Neutrophil (primary cell): ENCODE data around the gene HACD1.

- PRO-cap = no peak
These were observed at the start of gene HACD1 for GRCh38 chr10:17617178-17618258. HACD1 (minus strand) TSS chr10:17617374.

DNA sequence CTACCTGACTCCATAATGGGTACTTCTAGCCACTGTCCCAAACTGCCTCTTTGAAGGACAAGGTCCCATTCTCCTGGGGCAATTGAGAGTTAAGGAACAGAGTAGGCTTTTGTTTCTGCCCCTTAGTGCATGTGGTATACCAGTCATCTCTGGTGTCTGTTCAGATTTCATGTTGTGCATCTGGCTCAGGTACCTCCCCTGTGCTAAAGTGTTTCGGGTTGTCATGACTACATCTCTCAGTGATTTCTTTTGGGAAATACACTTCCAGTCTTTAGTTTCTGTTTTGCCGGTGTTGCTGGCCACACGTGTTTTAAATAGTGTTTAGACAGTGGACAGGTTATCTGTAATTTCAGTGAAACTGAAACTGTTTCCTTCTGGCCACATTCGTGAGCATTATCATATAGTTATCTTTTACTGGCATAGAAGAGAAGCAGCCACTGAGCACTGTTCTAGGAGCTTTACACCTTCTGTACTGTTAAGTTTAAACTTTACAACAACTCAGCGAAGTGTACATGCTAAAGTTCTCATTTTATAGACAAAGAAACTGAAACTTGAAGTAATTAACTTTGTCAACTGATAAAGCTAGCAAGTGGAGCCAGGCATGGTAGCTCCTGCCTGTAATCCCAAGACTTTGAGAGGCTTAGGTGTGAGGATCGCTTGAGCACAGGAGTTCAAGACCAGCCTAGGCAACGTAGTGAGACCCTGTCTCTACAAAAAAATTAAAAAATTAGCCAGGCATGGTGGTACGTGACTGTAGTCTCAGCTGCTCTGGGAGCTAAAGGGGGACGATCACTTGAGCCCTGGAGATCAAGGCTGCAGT, 4.9 kb downstream of the TMEM236 start:
- PRO-cap = no peak

- PRO-cap = no peak
These were observed 19.2 kb downstream of the TMEM236 start for GRCh38 chr10:17771153-17771591.

- PRO-cap = no peak
These were observed 2.0 kb downstream of the CACNB2 start for GRCh38 chr10:18142200-18142622.

GRCh38 chr10:18187690-18188084, 47.5 kb downstream of the CACNB2 start:
- PRO-cap = no peak

- PRO-cap = no peak
These were observed 200.4 kb downstream of the CACNB2 start for GRCh38 chr10:18340368-18341224.

DNA sequence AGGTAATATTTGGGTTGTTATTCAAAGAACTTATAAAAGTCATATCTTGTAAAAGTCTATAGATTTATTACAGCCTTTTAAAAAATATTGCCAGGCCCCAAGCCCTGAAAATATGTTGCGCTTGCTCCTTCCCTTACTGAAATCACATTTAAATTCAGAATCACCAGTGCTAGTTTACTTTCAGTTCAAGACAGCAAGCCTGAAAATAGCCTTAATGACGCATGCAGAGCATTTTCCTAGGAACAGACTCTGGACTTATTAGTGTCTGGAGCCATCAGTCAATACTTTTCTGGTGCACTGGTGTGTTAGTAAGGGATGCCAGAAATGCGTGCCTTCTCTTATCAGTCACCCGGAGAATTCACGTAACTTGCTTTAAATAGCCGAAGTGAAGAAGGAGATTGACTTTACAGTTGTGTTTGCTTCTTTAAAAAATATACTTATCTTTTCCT, 178.0 kb downstream of the NSUN6 start:
- PRO-cap = no peak

DNA sequence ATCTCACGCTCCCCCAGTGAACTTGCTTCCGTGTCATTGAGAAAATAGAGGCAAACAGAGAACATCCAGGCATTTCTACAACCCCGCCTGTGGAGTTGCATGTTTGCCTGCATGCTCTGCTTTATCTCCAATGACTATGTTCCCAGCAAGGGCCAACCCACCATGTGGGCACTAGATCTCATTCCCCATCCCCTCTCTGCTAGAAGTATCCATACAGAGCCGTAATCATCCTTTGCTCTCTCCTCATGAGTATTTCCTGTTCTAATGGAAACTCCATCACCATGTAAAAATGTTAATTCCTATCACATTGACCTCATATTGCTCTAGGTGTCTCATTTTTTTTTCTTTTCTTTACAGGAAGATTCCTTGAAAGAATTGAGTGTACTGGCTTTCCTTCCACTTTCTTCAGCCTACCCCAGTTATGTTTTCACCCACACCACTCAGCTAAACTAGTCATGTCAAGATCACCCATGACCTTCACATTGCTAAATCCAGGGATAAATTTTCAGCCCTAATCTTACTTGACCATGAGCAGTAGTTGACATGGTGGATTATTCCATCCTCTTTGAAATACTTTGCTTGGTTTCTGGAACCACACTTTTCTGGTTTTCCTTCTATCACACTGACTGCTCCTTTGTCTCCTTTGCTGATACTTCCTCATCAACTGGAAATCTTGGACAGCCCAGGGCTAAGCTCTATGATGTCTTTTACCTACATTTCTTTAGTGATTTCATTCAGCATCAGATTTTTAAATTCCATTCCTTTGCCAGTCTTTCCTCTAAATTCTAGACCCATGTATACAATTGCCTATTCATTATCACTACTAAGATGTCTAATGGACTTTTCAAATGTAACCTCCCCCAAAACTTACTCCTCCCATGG, 131.8 kb downstream of the NSUN6 start:
- PRO-cap = no peak

DNA sequence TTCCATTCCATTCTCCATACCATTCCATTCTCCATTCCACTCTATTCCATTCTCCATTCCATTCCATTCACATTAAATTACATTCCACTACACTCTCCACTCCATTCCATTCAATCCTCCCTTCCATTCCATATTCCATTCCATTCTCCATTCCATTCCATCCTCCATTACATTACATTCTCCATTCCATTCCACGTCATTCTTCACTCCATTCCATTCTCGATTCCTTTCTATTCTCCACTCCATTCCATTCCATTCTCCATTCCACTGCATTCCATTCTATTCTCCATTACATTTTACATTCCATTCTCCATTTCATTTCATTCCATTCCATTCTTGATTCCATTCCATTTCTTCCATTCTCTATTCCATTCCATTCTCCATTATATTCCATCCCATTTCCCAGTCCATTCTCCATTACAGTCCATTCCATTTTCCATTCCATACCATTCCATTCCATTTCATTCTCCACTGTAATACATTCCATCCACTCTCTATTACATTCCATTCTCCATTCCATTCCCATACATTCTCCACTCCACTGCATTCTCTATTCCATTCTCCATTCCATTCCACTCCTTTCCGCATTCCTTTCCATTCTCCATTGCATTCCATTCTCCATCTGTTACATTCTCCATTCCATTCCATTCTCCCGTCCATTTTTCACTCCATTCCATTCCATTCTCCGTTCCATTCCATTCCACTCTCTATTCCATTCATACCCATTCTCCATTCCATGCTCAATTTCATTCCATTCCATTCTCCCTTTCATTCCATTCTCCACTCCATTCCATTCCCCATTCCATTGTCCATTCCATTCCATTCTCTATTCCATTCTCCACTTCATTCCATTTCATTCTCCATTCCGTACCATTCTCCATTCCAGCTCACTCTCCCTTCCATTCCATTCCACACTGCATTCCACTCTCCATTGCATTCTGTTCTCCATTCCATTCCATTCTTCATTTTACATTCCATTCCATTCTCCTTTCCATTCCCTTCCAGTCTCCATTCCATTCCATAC, 87.3 kb downstream of the NSUN6 start:
- PRO-cap = no peak

DNA sequence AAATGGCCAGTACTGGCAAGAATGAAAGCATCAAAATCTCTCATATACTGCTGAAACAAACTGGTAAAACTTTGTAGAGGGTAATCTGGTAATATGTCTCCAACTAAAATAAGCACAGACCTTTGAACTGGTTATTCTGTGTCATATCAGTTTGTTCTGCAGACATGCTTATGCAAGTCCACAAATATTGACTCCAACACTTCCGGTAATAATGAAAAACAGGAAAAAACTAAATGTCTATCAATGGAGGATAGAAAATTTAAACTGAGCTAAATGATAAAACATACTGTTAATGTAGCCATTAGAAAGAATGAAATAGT, 13.9 kb downstream of the NSUN6 start:
- PRO-cap = no peak

DNA sequence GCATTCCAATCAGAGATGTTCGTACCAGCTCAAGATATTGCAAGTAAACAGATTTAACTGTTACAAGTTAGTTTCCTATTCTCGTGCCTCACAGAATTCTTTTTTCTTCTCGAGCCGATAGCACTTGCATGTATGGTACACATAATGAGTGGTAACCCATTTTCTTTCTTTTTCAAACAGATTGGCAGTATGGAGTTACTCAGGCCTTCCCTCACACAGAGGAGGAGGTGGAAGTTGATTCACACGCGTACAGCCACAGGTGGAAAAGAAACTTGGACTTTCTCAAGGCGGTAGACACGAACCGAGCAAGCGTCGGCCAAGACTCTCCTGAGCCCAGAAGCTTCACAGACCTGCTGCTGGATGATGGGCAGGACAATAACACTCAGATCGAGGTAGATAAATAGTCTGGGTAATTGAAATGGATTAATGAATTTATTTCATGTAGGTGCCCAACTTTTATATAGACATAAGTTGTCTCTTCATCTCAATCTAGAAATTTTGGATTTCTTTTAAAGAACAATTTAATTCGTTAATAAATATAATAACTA, 185.4 kb downstream of the PLXDC2 start:
- PRO-cap = no peak

DNA sequence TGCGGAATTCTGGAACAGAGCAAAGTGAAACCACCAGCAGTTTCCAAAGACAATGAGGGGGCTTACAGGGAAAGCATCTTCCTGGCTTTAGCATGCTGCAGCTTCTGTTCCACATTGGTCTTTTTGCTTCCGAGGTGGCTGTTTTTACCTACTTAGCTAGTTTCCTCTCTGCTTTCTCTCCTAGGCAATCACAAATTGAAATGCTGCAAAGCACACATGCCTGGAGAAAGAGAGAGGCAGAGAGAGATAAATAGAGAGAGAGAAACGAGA, 200.6 kb downstream of the PLXDC2 start:
- PRO-cap = no peak

- PRO-cap = no peak
These were observed 361.0 kb downstream of the PLXDC2 start for GRCh38 chr10:20177262-20177536.

GRCh38 chr10:20211458-20211777, 395.2 kb downstream of the PLXDC2 start:
- PRO-cap = no peak

DNA sequence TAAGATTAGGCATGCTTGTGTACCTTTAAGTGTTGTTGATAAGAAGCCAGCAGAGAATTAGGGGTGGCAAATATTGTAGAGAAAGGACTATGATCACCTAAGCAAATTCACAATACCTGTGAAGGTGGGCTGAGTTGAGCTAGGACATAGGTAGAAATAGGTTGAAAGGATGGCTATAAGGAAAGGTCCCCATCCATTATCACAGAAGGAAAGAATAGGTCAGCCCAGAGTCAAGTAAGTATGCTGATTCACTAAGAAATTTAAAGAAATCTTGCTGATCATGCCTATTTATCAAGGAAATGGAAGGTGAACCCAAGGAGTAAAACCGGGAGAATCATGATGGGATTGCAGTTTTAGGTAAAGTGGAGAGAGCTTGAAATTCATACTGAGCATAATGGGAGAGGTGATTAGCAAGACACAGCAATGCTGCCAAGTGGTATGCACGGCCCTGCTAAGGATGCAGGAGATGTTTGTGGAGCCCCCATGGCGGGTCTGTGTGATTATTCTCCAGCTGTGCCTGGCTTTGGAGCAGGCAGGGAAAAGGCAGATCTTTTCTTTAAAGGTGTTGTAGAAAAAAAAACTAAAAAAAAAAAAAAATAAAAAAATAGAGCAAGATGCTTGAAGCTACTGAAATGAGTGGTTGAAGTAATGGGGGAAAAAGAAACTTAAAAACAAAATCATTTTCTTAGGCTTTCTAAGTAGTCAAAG, 399.4 kb downstream of the PLXDC2 start:
- PRO-cap = no peak

- PRO-cap = no peak
These were observed 341.6 kb downstream of the NEBL start for GRCh38 chr10:20555444-20555932.

GRCh38 chr10:20930696-20931330, 33.7 kb upstream of the NEBL start:
- PRO-cap = no peak

GRCh38 chr10:21372732-21373410, 152.6 kb downstream of the SKIDA1 start:
- PRO-cap = no peak

DNA sequence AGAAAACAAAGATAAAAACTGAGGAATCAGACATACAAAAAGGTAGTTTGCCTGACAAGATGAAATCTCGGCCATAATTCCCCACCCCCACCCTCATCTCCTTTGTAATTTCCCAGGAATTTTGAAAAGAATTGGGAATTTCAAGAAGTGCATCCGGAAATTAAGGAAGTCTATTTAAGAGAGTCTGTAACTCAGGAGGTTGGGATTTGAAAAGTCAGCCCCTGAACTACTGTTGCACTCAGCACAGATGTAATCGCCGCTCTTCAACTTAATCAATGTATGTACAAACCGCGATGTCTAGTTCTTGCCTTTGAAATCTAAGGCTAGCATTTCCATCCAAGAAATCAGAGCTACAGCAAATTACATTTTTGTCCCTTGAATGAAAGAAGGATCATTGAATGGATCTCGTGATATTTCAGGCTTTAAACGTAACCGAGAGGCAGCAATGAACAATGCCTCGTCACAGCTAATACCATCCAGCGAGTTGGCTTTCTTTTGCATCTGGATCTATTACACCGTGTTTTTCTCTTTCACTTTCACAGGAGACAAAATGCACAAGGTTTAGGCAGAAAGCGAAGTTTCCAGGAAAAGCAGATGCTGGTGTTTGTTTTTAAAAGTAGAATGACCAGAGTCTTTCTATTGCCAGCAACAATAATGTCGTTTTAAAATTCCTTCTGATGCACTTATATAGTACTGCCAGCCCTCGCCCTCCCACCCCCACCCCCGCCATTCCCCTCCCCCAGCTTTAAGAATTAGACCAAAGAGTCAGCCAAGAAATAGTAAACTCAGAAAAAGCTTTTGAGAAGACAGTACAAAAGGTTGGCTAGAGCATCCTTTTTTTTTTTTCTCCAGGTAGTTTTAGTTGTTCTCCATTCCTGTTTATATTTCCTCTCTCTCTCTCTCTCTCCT, 5.5 kb downstream of the SKIDA1 start:
- PRO-cap = no peak

- PRO-cap = no peak
These were observed 119.9 kb downstream of the MLLT10 start for GRCh38 chr10:21653658-21654649.